Cardiac ventricle fibroblast (primary cell): ENCODE data around the genes UBL4B and KCND3.

DNA sequence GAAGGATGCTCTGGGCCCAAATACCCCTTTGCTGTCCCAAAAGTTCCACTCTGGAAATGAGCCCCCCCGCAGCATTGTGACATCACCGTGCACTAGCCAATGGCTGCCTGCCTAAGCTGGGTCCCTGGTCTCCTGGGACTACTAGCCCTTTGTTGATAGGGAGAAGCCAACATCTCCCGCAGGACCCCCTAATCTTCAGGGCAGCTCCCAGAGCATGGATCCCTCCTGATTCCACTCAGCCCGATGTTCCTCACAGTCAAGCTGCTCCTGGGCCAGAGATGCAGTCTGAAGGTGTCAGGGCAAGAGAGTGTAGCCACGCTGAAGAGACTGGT, at the start of gene UBL4B:
Gene UBL4B (plus strand): TSS at position 152 of the 332 bp plus-strand sequence.
- RAMPAGE, long total RNA, result no peak

DNA sequence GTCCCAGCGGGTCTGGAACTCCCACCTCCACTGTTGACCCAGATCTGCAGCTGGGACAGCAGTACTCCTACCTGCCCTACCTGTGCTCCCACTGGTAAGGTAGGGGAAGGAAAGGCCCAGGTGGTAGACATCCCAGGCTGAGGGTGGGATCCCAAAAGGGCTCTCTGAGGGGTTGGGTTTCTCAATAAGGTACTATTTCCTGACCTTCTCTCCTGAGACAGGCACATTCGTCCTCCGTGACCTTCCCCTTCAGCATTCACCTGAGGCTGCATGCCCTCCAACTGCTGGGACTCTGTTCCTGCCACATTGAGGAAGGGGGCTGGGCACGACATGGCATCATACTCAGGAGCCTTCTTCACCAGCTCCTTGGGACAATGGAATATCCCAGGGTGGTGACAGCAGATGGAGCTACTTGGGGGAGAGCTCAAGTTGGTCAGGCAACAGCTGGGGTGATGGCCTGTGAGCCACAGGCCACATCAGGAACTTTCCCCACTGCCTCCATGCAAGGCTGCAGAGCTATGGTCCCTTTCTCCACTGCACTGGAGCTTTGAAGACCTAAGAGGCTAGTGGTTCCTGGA, 22.0 kb downstream of the KCNC4 start:
- RAMPAGE, long total RNA, result no peak

GRCh38 chr1:110311866-110312268, 27.3 kb upstream of the RBM15 start:
- RAMPAGE, long total RNA, result no peak

- RAMPAGE, long total RNA, result no peak
Observed at GRCh38 chr1:110338138-110338895, 860 bp upstream of the RBM15 start.

- RAMPAGE, long total RNA, result no peak
Observed at GRCh38 chr1:110344809-110345669, 5.9 kb downstream of the RBM15 start.

GRCh38 chr1:110395862-110396381, 5.1 kb upstream of the SLC16A4 start:
- RAMPAGE, long total RNA, result no peak

GRCh38 chr1:110412469-110412892, 5.0 kb upstream of the LAMTOR5 start:
- RAMPAGE, long total RNA, result no peak

DNA sequence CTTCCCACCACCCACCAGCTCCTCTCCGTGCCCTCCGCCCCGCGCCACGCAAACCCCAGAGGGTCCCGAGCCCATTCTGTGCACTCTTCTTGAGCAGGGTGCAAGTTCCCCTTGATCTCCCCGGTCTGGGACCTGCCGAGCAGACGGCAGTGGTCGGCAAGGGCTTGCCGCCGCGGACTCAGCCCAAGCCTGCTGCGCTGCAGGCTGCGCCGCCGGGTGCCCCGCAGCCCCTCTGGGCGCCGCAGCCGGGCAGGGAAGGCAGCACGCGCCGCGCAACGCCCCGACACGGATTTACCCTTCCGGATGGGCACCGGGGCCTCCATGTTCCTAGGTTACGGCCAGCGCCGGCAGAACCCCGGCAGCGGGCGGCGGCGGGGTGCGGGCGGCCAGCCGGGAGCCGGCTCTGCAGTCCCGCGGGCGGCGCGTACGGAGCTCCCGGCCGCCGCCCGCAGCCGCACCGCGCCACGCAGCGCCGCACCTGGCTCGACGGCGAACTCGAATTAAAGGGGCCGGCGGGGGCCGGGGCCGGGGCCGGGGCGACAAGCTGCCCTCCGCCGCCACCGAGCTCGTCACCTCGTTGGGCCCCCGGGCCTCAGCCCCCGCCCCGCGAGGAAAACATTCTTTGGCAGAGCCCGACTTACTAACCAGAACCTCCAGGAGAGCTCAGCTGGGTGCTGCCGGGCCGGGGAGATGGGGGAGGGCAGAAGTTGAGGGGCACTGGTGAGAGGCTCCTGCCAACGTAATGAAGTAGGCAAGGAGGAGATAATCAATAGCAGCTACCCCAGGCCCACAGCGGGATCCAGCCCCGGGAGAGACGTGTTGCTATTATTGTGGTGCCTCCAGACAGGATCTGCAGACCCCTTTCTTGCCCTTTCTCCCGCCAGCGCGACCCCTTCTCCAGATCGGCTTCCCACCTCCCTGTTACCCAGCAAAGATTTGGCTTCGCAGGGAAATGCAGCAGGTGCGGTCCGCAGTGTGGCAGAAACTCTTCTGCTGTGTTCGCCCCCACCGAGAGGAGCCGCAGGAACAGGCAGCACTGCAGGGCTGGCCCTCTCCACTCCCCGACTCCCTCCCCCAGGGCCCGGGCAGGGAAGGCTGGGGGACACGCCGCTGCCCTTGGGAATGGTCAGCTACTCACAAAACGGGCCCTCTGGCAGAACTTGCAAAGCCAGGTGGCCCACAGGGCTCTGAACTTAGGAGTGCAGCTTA, 1.2 kb upstream of the KCNA2 start:
- RAMPAGE, long total RNA, result no peak

GRCh38 chr1:110668424-110669007, 6.2 kb downstream of the KCNA3 start:
- RAMPAGE, long total RNA, result no peak

DNA sequence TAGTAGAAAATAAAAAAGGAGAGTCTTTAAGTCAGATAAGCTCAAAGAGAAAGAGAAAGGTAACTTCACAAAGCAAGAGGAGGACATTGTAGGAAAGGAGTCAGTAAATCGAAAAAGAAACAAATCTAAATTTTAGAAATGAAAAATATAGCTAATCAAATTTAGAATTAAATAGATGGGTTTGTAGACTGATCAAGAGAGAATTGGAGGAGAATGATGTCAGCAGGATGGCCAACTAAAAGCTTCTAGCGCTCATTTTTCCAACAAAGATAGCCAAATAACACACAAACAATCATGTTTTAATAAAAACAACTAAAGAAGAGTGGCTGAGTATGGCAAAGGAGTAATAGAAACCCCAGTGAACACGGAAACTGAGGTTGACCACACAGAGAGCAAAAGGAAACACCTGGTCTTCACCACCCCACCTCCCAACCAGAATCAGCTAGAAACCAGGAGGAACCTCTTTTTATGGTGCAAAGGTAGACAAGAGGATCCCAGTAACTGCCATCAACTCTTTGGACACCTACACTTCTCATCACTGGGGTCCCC, 85.9 kb upstream of the CD53 start:
- RAMPAGE, long total RNA, result no peak

DNA sequence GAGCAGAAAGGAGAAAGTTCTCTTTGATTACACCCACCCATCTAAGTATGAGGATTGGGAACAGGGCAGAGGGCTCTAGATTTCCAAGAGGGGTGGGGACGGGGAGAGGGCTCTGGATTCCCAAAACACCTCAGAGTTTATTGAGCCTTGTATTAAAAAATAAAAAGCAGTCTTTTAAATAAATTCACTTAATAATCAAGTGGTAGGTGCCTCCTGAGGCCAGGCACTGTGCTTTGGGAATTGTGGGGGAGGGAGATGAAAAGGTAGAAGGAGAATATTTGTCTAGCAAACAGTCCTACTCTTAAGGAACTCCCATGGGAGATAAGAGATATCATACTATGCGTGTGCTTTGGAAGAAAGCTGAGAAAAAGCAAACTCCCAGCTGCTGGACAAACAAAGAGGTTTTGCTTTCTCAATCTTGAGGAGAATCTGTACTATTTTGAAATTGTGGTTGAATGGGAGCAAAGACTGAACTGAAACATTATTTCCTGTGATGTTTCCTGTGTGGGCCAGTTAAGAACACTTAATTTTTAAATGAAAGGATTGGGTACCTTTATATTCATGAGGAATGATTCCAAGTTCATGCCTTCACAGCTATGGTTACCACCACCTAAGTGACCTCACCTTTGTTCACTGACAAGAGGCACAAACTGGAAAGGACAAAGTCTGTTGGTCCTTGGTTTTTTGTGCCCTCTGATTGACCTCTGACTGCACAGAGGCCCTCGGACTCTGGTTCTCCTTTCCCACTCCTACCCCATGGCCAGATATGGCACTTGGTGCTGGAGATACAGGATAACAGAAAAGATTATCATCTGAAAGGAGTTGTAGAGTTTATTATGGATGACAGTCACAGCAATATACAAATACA, 1.4 kb downstream of the CD53 start:
- RAMPAGE, long total RNA, result no peak

GRCh38 chr1:110901792-110902246, 28.9 kb downstream of the CD53 start:
- RAMPAGE, long total RNA, result no peak

DNA sequence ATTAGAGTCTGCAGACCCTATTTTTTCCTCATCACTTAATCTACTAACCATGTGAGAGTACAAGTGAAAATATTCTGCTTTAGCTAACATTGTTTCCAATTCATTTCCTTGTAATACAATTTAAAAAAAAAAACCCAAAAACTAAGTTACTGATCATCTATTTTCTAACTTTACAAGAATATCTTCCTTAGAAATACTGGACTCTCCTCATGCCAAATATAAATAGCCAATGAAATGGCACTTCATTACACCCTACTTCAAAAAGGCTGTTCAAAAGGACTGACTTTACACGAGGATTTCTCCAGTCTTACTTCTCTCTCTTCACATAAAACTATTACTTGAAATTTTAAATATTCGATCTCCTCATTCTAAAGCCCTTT, 938 bp downstream of the LRIF1 start:
- RAMPAGE, long total RNA, result no peak

DNA sequence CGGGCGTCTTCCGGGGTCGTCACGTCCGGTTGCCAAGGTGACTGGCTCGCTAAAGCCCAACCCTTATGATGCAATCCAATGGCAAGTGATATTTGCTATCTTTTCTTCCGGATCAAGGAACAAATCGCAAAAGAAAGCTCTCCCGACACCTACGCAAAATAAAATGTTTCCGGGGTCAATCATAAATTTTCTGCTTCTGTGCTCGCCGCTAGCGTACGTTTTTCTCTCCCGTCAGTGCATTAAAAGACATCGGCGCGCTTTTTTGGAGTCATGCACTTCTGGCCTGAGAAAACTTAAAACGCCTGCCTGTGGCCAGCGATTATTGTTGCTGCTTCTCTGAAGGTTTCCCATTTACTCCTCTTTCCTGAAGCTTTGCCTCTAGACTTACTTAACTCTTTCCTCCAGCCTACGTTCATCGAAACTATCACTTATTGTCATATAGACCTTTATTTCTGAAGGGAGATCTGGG, 441 bp upstream of the LRIF1 start:
- RAMPAGE, long total RNA, result no peak

GRCh38 chr1:111459084-111459839, 10.0 kb downstream of the ATP5PB start:
- RAMPAGE, long total RNA, result no peak

- RAMPAGE, long total RNA, result no peak
Observed at GRCh38 chr1:111598301-111599025, 21.1 kb upstream of the RAP1A start.

- RAMPAGE, long total RNA, result no peak
Observed at GRCh38 chr1:111716768-111717961, 22.0 kb downstream of the INKA2 start.

DNA sequence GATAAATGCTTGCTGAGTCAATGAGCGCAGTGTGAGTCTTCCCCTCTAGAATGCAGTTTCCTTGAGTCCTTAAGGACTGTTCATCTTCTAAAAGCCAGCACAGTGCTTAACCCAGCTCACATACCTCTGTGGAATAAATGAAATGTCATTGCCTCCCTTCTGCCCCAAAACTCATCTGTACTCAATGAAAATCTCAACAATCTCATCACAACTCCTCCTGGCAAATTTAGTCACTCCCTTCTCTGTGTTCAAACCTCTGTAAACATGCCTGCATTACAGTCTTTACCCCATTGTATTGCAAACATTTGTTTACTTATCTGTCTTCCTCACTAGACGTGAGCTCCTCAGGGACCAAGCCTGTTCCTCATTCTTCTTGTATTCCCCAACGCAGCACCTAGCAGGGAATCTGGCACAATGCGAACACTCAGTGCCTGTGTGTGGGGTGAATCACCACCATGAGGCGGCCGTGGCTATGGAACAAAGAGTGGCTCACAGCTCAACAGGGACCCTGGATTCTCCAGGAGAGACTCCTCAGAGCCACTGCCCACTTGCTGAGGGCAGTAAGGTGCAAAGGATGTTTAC, 95.7 kb downstream of the DDX20 start:
- RAMPAGE, long total RNA, result no peak

GRCh38 chr1:111989593-111990442, at the start of gene KCND3:
TSS of gene KCND3 (minus strand) at chr1:111989668.
- RAMPAGE, long total RNA, result no peak

DNA sequence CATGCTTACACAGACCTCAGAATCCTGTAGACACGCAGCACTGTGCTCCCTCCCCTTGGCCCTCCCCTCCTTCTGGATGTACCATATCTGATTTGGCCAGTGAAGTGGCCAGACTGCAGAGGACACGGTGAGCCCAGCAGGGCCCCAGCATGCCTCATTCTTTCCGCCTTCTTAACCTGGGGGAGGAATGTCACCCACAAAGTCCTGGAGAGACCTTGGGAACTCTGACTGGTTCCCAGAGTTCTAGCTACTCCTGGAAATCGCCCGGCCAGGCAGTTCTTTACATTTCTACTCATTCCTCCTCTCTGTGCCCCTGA, 74.4 kb upstream of the KCND3 start:
- RAMPAGE, long total RNA, result no peak